Amniotic epithelial cell (primary cell): Measurements from ENCODE around the genes ODAD2 and MPP7.

DNA sequence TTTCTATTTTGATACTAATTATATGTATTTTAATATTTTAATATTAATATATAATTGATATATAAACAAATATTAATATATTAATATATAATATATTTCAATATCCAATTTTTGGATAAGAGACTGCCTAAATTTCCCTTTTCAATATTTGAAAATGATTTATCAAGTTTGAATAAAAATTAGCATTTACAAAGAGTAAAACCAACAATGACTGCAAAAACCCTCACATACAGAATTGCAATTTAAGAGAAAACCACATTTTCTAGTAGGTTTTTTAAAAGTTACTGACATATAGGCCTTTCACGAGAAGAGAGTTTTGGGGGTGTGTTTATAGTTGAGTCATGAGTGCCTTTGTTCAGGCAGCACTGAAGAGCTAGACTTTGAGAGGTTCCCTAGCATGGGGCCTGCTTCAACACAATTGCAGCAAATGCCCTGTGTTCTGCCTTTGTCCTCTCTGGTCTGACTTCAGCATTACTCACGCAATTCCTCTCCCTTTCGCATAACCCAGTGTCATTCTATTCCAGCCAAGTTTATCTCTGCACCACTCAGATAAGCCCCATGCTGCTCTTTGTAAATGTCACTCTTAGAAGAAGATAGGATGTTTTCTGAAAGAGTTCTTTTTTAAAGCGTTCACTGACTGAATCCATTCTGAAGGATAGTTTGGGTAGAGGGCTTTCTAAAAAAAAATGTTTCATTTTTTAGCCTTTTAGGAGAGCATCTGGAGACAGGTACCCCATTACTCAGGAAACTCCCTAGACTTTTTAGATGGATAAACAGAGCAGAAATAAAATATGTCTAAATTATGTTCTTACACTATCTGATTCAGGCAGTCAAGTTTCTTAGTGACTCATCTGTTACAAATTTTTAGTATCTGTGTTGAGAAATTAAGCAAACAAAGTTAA is 318.3 kb downstream of the GPR158 start:
- RRBS = no CpG with 5 or more reads among the region's 4 CpGs

- RRBS = no CpG with 5 or more reads among the region's 8 CpGs
These were observed 53.3 kb upstream of the MYO3A start for GRCh38 chr10:25880768-25881029.

DNA sequence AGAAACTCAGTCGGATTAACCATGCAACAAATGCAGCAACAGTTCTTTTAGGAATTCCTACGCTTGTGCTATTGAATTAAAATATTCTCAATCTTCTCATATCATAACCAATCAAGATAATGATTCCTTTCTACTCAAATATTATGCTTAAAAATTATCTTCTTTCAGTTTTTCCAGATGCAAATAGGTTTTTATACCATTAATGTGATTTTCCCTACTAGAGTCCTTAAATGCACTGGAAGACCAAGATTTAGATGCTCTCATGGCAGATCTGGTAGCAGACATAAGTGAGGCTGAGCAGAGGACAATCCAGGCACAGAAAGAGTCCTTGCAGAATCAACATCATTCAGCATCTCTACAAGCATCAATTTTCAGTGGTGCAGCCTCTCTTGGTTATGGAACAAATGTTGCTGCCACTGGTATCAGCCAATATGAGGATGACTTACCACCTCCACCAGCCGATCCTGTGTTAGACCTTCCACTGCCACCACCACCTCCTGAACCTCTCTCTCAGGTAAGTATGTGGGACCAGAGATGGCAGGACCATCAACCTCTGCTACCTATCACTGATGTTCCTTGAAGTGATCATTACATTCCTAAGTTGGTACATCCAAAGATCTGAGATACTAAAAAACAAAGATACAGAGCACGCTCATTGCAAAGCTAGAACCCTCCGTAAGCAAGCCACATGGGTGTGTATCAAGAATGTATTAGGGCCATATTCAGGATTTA is 62.6 kb downstream of the APBB1IP start:
- RRBS = no CpG with 5 or more reads among the region's 5 CpGs

DNA sequence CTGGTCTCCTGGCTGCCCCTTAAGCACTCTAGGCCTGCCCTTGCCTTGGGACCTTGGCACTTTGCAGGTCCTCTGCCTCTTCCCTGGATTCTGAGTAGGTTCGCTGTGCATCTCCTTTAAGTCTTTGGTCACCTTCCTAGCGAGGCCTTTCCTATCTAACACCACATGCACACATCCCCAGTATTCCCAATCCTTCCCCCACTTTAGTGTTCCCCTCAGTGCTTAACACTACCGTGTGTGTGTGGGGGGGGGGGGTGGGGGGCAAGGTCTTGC is 67.8 kb downstream of the APBB1IP start:
- RRBS = no CpG with 5 or more reads among the region's 3 CpGs

- RRBS = no CpG with 5 or more reads among the region's 1 CpG
These were observed 40.2 kb downstream of the PDSS1 start for GRCh38 chr10:26737785-26738106.

DNA sequence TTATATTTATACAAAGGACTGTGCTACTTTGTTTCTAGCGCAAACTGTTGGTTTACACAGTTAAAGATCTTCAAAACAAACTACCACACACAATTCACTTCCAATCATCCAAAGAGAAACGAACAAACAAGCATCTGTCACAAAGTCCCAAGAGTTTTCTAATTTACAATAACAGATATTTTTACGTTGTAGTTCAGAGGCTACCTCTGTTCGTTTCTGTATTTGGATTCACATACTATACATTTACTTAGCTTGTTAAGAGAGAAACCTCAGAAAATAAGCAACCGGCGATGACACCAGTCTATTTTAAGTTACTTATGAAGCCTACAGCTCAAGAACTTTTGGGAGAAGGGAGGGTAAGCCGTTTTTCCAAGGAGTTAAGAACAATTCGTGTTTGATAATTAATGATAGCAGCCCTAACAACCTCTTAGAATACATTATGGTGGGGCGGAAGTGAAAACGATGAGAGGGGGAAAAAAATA is 1.2 kb downstream of the ABI1 start:
- RRBS = no CpG with 5 or more reads among the region's 10 CpGs

- RRBS = no CpG with 5 or more reads among the region's 9 CpGs
These were observed 36.5 kb downstream of the ANKRD26 start for GRCh38 chr10:27063513-27064430.

DNA sequence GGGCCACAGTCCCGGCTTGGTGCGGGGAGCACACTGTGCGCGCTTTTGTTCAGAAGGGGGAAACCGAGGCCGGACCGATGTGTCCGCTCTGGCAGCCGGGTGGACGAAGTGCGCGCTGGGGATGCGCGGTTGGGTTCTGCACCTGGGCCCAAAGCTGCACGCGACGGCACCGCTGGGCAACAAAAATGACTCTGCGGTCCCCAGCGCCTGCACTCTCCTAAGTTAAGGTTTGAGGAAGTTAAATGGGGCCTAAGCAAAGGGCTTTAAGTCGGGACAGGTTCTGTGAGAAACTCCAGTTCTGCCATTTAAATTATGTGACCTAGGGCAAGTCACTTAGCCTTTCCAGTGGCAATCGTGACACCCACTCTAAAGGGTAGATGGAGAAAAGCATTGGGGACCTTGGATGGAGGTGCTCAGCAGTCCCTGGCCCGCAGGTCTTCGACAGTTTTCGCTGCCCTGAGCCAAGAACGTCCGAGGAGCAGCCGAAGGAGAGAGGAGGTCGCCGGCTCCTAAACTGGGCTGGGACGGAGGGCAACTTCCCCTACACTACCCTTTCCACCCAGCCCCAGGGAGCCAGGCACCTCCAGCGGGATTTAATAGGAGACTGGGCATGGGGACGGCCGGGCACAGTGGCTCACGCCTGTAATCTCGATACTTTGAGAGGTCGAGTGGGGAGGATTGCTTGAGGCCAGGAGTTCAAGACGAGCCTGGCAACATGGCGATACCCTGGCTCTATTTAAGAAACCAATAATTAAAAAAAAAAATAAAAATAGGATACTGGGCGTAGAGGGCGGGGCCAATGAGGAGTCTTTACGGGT is 580 bp upstream of the ACBD5 start:
- RRBS = 1% methylated on average over 6 of the region's 42 CpGs

GRCh38 chr10:27513623-27514278 is 9.6 kb downstream of the RAB18 start:
- RRBS = no CpG with 5 or more reads among the region's 3 CpGs

- RRBS = no CpG with 5 or more reads among the region's 3 CpGs
These were observed 58.2 kb downstream of the MKX start for GRCh38 chr10:27687461-27687784.

- RRBS = 2% methylated on average over 6 of the region's 18 CpGs
These were observed 1.9 kb downstream of the MKX start for GRCh38 chr10:27743763-27744066.

- RRBS = 3% methylated on average over 19 of the region's 89 CpGs
These were observed 962 bp downstream of the MKX start for GRCh38 chr10:27744366-27745348.

DNA sequence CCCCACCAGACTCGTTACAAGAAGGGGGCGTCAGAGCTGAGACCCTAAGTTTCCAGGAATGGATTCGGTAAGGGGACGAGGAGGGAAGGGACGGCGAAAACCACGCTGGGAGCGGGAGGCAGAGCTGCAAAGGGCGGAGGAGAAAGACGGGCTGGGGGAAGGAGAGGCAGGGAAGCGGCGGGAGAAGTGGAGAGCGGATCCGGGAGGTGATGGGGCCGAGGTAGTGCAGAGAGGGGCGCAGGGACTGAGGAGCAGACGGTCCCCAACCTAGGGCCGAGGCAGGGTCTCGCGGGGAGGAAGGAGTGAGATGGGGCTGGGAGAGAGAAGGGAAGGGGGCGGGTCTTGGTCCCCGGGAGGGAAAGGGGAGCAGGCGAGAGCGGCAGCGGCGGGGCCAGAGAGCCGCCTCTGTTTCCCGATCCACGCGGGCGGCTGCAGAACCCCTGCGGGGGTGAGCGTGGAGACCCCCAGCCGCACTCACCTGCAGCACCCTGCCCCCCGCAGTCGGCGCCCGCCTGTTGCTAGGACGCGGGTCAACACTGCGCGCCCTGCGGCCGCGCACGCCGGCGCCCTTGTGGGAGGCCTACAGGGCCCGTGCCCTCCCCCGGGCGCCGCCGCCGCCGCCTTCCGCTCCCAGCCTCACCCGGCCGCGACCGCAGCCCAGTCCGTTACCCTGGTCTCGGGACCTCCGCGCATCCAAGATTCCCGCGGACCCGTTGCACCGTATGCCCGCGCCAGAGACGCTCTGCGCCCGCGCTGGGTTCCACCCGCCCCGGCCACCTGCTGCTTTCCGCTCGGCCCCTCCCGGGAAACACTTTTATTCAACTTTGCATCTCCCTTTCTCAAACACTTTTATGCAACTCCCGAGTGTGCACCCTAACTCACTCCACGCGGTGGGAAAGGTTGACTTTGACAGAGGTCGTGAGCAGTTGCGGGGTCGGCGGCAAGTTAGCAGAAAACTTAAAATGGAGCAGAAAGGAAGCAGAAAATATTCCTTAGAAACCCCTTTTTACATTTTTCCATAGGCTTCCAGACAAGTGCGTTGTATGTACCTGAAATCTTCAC is at the start of gene ODAD2:
ODAD2 (minus strand) TSS at position 755 of the 1,062 bp plus-strand sequence.
- RRBS = 2% methylated on average over 11 of the region's 87 CpGs

DNA sequence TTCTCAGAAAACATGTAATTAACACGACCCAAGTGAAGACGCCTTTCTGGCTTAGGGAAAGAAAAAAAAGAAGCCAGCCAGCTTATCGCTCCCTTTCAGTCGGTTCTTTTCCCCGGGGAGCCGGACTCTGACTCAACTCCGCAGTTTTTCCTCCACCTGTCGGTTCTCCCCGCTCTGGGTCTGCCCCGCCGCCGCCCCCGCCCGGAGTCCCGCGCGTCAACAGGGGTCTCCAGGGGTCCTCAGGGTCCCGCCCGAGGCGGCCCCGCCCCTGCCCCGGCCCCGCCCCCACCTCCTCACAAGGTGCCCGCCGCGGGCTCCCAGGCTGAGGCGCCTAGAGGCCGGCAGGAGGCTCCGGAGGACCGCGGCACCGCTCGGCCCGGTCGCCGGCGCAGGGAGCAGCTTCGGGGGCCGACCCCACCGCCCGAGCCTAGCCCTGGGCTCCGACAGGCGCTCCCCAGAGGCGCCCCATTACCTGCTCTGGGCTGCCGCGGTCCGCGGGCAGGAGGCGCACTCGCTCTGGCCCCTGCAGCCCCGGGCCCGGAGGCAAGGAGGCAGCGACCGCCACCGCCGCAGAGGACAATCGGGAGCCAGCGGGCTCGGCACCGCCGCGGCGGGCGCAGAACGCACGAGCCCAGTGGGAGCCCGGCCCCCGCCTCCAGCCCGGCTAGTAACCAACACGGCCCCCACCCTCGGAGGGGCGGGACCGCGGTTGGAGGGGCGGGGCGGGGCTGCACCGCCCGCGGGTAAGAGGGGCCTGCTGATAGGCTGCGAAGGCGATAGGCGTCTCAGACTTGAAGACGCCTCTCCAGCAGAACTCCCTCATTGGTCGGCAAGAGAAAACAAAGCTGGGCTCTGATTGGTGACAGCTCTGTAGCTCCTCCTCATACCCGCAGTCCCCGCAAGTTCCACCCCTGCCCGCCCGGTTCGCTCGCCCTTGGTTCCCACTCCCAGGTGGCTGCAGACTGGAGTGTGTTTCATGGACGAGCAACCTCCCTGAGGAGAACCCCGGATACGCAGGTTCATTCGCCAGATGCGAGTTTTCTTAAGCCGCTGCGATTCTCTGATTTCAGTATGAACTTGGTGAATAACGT is at the start of gene MPP7:
MPP7 (minus strand) TSS at position 676 of the 1,091 bp plus-strand sequence.
- RRBS = 2% methylated on average over 27 of the region's 98 CpGs

- RRBS = no CpG with 5 or more reads among the region's 2 CpGs
These were observed 36.4 kb upstream of the WAC start for GRCh38 chr10:28496491-28496914.

- RRBS = no CpG with 5 or more reads among the region's 3 CpGs
These were observed 8.7 kb upstream of the WAC start for GRCh38 chr10:28523870-28525029.

- RRBS = no CpG with 5 or more reads among the region's 3 CpGs
These were observed 4.7 kb downstream of the WAC start for GRCh38 chr10:28537319-28538237.

DNA sequence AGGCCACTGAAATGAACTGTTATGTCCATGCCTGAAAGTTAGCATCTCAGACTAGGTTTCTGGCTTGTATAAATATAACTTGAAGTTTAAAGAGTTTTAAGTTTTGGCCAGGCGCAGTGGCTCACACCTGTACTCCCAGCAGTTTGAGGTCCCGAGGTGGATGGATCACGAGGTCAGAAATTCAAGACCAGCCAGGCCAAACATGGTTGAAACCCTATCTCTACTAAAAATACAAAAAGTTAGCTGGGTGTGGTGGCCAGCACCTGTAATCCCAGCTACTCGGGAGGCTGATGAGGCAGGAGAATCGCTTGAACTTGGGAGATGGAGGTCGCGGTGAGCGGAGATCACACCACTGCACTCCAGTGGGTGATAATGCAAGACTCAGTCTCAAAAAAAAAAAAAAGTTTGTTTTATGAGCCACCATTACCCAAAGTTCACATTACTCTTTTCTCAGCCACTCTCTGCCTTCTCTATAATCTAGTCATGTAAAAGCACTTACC is 16.9 kb downstream of the WAC start:
- RRBS = no CpG with 5 or more reads among the region's 8 CpGs

DNA sequence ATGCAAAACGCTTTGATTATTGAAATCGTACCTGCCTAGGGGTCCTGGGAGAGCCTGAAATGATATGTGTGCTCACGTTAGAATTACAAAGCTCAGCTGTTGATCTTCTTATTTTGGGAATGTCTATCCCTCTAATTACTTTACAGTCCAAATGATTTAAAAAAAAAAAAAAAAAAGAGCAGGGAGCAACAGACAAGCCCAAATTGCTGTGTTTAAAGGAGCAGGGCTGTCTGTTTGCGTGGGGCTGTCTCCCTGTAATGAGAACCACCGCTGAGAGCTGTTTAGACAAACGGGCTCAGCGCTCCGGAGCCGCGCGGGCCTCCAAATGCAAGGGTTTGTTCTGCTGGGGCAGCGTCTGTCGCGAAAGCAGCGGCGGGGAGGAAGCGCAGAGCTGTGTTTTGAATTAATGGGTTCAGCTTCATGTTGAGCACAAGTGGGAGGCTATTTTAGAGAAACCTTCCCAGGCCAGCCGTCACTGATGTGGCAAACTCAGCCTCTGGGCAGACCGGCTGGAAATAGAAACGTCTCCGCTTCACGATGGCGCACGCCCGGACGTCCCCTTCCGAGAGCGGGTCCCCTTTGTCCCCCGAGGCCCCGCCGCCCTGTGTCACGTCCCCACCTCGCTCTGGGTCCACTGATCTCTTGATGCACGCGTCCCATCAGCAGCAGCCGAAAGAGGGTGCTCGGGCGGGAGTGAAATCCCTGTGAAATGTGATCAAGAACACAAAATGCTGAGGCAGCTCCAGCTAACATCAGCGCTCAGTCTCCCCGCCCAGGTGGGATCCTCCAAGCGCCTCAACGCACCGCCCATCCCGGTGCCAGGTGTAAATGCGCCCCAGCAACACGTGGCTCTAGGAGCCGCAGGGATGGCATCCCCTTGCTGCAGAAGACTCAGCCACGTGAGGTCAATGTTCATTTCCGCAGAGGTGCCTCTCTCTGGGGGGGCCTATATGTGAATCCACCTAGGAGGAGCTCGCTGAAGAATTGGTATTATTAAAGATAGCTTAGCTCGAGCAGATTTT is 44.8 kb downstream of the BAMBI start:
- RRBS = 0% methylated on average over 4 of the region's 51 CpGs

DNA sequence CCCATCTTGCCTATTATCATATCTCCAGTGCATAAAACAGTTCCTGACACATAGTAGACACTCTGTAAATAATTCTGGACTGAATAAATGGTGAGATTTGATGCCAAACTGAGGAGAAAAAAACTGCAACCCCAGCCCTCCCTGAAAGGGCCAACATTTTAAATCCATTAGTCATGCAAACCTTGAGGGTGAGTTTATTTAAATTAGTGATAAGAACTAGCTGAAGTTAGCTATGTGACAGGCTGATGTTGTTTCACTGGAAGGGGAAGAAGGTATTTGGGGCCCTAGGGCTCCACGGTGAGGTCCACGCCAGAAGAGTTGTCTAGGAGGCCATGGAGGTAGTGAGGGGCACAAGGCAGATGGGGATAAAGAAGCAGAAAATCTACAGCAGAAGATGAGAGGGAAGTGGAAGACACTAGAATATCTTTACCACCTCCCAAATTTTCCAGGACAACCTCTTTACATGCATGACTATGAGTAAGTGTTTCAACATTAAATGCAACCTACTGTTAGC is 183.3 kb upstream of the LYZL1 start:
- RRBS = no CpG with 5 or more reads among the region's 2 CpGs